A172 (cell line): ENCODE results near the genes ZNF630, RBM3, HDAC6, PIM2 and GRIPAP1.

GRCh38 chrX:48002214-48002867 is 1.4 kb downstream of the ZNF182 start:
- RAMPAGE, long total RNA: no peak

GRCh38 chrX:48070864-48072208 is at the start of gene ZNF630:
TSS of gene ZNF630 (minus strand) at chrX:48071640.
- RAMPAGE, long total RNA: start-site peak on the minus strand at chrX:48071620-48071640, 18 and 16 reads in 2 replicates

DNA sequence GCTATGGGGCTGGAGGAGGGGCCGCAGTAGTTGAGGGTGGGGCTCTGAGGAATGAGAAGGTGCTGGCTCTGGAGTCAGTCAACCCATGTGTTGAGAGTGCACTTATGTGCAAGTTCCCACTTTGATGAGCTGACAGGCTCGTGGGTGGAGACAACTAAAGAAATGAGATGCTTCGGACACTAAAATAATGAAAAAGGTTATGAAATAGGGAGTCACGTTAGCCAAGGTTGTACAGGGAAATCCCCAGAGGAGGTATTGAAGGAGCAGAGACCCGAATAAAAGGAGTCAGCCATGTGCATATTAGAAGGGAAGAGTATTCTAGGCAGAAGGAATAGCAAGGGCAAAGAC is 648 bp downstream of the TBC1D25 start:
- RAMPAGE, long total RNA: no peak

DNA sequence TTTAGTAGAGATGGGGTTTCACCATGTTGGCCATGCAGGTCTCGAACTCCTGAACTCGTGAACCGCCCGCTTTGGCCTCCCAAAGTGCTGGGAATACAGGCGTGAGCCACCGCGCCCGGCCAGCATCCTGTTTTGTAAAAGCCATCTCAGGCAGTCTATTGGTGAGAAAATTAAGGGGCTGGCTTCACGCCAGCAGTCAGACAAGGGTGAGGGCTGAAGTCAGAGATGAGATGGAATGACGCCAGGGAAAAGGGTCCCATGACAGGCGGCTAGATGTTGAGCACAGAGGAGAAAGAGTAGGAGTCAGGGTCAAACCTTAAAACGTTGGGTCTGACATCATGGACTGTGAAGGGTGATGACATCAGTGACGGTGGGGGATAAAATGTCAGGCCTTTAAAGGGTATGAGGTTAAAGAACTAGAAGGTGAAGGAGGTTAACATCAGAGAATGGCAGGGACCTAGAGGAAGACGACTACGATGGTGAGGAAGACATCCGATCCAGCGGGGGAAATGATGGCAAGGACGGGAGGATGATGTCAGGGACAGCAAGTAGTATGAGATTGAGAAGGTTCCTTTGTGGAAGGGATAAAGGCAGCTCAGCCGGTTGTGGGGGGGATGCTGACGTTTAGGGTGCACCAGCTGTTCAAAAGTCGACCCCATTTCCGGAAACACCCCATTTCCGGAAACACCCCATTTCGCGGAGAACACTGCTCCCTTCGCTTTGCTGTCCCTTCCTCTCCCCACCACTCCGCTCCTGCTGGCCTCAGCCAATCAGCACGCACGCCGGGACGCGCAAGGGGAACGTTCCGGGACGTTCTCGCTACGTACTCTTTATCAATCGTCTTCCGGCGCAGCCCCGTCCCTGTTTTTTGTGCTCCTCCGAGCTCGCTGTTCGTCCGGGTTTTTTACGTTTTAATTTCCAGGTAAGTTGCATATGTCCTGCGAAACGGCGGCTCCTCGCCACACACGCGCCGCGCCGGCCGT is at the start of gene RBM3:
Gene RBM3 (plus strand): TSS at position 833 of the 983 bp plus-strand sequence.
- RAMPAGE, long total RNA: start-site peak on the plus strand centred at position 861 of the sequence, 9 bp wide, 632 and 1,196 reads in 2 replicates

DNA sequence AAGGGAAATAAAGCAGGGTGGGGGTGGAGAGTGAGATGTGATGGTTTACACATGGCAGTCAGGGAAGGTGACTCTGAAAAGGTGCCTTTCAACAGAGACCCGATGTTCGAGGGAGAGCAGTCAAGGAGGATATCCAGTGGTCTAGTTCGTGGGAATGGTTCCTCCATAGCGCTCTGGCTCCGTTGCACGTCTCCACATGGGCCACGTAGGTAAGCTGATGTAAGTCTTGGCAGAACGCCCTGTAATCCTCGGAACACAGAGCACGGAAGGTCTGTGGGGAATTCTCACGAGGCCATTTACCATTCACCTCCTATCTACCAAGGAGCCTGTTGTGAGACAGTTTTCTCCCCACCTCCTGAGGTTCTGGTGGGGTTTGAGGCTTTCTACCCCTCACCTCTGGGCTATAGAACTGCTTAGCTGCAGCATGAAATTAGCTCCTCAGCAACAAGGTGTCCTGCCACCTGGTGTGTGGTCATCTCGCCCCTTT is 7.5 kb upstream of the WDR13 start:
- RAMPAGE, long total RNA: no peak

DNA sequence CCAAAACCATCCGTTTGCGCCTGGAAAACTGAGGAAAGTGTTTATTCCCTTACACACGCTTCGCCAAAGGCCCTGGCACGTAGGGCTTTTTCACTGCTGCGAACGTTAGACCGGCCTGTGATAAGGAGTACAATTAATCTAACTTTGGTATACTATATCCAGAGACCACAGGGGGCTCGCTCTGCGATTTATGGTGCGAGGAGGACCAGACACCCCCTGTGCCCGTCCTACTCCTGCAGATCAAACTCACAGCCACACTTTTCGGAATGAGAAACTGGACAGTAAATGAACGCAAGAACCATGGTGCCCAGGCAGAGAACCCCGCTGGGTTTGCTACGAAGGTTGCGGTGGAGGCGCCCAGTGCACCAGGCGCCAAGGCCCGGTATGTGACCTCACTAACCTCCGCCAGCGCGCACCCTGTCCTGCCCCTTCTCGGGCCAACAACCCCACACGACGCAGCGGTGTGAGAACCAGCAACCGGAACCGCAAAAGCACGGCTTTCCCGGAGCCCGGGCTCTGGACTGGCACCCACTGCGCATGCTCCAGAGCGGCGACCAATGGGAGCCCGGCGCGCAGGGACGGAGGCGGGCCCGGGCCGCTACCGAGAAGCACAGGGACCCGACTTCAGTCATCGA is 7.6 kb upstream of the WAS start:
- RAMPAGE, long total RNA: no peak

DNA sequence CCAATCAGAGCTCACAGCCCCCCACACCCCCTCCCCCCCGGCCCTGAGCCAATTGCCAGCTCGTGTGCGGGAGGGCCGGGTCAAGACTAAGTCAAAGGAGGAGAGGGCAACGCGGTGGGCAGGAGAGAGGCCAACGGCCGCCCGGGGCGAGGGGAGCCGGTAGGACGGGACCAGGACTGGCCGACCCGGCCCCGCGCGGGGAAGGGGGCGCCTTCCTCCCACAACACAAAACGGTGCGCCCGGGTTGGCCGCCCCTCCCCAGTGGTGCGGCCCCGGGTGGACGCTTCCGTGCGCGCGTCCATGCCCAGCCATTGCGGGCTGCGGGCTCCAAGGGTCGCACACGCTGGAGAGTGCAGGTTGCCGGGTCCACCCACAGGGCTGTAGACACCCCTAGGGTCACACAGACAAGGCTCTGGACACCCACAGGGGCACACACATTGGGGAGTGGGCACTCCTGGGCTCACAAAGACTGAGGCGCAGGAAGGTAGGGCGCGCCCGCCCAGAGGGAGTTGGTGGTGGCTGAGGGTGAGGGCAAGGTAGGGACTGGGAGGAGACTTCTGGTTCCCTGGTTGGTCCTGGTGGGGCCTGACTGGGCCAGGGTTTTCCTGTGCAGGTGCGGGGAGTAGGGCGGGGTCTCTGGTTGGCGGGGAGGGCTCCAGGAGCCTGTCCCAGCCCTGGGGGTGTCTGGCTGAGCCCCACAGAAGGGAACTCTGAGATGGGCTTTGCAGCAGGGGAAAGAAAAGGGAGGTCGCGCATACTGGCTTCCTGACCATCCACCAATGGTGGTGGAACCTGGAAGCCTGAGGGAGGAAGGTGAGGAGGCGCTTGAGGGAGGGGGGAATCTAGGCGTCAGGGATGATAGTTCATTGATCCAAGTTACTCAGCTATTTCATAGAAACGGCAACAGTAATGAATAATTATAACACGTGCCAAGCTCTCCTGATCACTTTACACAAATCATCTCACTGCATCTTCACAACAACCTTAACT is 6.8 kb upstream of the WAS start:
- RAMPAGE, long total RNA: no peak

DNA sequence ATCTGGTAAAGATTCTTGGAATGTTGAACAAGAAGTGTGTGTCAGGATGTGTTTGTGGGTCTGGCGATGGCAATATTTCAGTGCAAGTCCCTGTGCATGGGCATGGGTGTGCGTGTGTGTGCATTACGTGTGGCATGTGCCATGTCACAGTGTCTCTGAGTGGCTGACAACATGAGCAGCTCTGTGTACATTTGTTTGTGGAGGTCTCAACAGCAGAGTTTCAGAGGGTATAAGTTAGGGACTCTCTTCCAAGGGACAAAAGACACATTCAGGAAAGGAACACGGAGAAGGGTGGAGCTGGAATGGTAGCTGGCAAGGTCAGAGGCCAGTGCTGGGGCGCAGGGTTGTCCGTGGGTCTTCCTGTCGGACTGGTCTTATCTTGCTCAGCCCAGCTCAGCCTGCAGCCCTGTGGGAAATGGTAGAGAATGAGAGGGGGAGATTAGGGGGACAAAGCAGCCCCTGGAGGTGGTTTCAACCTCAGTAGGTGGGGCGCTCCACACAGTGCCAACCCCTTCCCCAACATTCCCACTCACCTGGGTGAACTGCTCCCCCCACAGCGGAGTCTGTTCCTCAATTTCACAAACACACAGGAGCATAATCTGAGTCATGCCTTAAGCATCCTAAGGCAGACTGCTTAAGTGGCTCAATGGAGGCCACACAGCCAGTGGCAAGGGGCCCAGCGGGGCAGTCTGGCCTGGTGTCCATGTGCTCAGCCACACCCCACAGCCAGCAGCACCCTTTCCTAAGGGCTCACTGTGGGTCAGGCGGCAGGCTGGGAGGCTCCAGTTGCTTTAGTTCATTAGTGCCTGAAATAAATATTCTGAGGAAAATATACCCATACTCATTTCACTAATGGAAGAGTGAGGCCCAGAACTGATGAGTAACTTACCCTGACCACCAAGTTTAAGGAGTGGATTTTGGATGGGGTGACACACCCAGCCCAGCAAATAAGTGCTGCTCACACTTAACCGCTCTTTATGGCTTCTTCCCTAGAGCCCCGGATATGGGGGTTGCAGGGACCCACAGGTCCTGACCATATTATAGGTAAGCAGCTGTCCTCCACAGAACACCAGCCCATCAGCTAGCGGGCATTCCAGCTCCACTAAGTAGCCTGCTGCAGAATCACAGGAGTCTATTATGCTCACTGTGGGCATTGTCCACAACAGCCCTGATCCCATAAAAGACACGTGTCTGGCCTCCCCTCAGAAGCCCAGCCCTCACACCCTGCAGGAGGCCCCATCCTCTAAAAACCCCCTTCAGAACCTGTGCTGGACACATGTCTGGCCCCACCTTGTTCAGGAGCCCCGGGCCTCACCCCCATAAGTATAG is 6.7 kb upstream of the HDAC6 start:
- RAMPAGE, long total RNA: no peak

DNA sequence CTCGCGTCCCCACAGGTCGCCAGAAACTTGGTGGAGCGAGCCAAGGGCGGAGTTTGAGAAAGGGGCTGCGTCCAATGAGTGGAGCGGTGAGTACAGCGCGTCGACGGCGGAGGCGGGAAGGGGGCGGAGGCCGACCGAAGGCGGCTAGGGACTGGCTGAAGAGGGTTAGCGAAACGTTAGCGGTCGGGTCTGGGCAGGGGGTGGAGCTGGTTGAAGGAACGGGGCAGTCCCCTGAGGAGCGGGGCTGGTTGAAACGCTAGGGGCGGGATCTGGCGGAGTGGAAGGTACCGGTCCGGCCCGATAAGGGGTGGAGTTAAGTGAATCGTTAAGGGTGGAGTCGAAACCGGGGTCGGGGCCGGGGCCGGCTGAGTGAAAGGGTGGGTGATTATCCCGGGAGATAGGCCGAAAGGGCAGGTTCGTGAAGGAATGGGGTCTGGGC is at the start of gene HDAC6:
Gene HDAC6 (plus strand): TSS at position 209 of the 439 bp plus-strand sequence.
- RAMPAGE, long total RNA: no peak

DNA sequence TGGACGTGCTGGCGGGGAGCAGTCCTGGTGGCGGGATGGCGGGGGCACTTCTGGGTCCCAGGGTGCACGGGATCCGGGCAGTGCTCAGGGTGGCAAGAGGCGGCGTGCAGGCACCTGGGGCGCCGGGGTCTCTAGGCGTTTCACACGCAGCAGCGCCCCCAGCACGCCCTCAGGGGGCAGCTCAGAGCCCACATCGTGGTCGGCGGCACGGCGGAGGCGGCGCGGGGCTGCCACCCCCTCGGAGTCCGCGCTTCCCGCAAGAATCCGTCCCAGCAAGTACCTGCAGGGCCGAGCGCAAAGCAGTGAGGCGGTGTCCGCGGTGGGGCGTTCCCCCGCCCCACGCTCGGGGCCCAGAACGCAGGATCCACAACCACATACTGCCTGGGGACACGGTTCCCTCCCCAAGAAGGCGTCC is 4.2 kb downstream of the PCSK1N start:
- RAMPAGE, long total RNA: no peak

- RAMPAGE, long total RNA: no peak
Observed at GRCh38 chrX:48900980-48901513, 3.3 kb downstream of the PQBP1 start.

DNA sequence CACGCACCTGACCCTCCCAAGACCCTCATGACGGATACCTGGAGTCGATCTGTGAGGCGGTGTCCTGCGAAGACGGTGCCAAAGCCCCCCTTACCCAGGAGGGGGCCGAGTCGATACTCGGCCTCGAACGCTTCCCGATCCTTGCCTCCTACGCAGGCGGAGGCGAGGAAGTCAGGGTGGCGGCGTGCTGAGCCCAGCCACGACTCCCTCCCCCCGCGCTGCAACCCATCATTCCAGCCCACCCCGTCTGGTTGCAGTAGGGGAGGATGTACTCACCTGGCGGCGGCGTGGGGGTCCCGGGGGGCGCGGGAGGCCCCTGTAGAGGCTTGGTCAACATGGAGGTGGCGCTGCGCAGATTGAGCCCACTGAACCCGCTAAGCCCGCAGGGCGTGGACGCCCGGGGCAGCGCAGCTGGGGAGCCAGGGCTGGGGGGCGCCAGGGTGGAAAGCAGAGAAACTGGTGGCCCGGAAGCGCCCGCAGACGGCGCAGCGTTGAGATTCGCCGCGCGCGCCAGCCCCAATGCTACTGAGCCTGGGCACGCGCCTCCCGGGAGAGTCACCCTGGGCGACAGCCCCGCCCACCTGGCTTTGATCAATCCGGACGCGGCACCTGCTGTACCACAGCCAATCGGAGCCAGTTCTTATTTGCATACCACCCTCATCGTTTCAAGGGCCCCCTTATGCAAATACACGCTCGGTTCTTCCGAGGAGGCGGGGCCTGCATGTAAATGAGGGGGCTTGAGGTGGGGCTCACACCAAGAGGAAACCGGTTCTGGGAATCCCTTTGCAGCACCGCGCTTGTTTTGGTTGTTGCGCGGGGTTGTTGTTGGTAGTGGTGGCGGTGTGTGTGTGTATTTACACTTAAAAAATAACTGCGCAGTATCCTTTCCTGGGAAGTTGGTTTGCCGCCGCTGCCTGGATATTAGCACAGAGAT is at the start of gene PIM2:
Gene PIM2 (minus strand): TSS at position 527 of the 934 bp plus-strand sequence.
- RAMPAGE, long total RNA: no peak

DNA sequence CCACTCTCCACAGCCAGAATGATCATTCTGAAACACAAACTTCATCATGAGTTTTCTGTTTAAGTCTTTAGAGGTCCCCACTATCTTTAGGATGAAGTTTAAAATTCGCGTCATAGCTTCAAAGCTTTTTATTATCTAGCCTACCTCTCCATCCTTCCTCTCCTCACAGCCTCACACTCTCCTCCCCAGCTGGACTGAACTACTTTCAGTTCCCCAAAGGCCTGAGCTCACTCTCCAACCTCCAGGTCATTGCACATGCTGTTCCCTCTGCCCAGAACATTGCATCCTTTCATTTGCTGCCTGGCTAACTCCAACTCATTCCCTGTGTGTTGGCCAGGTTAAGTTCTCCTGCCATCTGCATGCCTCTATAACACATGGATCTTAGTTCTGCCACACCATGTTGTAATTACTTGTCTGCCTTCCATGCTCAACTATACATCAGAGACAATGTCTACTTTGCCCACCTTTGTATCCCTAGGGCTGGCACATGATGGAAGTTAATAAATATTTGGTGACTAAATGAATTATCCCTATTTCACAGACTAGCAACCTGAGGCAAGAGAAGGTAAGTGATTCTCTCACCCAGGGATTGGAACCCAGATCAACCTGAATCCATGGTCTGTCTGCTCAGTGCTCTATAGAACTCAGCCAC is 3.0 kb upstream of the OTUD5 start:
- RAMPAGE, long total RNA: no peak

DNA sequence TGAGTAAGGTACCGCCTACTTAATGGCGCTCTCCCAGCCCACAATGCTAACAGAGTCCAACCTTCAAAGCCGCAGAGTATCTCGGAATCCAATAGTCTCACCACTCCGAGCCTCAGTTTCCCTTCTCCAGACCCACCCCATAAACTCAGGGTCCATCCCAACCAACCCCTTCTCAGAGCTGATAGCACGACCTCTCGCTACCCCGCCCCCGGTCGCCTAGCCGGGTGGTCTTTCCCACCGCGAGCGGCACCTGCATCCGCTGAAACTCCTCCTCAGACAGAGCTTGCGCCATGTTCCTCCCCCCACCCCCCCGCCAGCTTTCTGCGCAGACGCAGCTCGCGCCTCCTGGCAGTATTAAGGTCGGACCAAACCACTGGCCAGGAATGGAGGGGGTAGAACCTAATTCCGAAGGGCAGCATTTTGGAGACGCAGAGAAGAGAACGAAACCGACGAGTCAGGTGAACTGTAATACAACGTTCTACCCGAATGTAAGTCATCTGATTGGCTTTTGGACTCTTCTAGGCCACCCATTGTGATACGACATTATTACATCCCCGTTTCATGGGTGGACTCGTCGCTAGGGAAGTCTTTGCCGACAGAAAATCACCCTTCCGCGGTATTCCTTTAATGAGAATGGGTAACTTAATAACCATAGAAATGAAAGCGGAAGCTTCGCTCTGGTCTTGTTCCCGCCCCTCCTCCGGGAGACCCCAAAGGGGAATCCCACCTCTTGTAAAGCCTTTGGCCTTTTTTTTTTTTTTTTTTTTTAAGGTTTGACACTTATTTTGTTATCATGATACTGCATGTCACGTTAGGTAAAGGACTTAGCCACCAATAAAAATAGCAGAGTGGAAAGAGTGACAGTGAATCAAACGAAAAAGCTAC is at the start of gene GRIPAP1:
Gene GRIPAP1 (minus strand): TSS at position 327 of the 885 bp plus-strand sequence.
- RAMPAGE, long total RNA: start-site peak on the minus strand centred at position 309 of the sequence, 38 bp wide, 85 and 68 reads in 2 replicates

DNA sequence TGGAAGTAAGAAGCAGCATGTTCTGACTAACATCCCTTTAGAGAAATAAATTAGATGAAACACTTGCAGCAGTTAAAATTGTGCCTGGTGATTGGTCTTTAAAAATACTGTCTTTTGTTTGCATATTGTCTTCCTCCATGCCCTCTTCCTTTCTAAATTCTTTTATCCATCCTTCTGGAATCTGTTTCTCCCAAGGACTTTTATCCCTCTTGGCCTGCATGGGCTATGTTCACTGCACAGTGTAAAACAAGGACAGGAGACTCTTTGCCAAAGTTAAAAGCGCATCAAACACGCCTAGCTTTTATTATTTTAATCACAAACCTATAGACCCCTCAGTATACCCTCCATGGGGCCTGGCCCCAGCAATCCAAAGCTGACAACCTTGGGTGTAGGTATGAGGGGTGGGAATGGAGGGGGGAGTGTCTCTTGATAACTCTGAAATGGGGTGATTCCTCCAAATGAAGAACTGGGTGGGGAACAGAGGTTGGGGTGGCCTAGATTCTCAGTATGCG is 14.6 kb downstream of the TFE3 start:
- RAMPAGE, long total RNA: no peak

- RAMPAGE, long total RNA: no peak
Observed at GRCh38 chrX:49029053-49029815, 13.9 kb downstream of the TFE3 start.

GRCh38 chrX:49061833-49062702 is 3.3 kb downstream of the CCDC120 start:
- RAMPAGE, long total RNA: no peak

- RAMPAGE, long total RNA: no peak
Observed at GRCh38 chrX:49175535-49176281, 4.0 kb downstream of the PLP2 start.

DNA sequence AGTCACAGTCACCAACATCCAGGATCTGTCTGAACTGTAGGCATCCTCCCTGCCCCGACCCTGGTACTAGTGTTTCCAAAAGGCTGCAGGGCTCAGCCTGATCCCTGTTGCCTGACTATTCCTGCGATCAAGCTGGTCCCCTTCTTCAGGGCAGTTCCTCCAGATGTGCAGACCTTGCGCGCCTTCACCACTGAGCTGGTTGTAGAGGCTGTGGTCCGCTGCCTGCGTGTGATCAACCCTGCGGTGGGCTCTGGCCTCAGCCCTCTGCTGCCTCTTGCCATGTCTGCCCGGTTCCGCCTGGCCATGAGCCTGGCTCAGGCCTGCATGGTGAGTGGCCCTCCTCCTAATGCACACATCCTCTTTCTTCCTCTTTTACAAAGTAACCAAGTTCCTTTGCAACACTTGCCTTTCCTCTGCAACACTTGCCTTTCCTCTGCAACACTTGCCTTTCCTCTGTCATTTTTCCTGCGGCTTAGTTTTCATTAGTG is 1.7 kb downstream of the CCDC22 start:
- RAMPAGE, long total RNA: no peak

GRCh38 chrX:49271350-49271939 is 1.9 kb downstream of the PPP1R3F start:
- RAMPAGE, long total RNA: no peak